Pericardium (tissue), 1 donor: ENCODE results near the genes PIGS and BLTP2.

DNA sequence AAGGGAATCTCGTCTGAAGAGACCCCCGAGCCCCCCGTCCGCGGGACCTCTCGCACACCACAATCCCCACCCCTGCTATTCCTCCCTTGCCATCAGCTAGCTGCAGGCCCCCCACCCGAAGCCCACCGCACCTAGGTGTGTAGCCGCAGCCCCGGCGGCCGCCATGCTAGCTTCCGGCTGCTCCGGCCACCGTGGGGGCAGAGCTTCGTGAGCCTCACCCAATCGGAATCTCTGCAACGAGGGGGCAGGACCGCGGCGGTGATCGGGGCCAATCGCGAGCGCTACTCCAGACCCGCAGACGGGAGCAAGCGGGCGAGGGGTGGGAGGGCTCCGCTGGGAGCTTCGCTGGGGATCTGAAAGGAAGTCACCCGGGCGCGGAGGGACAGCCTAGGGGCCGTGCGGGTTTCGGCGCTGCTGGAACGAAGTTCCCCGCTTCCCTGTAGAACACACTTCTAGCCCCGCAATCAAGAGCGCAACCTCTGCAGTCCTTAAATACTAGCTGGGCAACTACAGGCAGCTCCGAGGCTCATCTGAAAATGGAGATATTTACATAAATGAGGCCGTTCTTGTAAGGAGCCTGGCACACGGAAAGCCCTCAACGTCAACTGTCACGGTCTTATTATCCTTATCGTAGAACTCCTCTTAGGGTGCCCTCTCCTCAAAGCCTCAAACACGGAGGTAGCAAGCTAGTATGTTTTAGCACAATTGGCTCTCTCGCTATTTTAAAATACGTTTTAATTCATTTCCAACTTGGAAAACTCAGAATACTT, at the start of gene PIGS:
TSS of gene PIGS (minus strand) at position 193 of the 770 bp plus-strand sequence.
- RRBS = no CpG with 5 or more reads among the region's 51 CpGs

DNA sequence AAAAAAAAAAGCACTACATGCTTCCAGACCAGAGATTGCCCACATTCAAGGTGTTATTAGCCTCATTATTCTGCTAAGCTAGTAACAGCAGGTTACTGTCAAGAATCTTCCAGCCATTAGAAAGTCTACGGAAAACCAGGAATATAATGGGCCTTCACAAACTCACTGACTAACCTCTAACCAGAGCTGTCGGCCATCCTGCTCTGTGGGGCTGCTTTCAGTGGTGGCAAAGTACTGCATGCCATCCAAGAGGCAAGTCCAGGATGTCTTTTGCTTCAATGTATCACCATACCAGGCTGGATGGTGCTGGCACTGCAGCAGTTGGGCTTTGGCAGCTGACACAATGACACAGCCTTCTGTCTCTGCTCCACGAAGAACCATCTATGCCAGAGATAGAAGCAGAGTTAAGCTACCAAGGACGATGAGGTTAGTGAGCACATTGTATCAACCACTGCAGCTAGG, 9.6 kb upstream of the RSKR start:
- RRBS = no CpG with 5 or more reads among the region's 4 CpGs

DNA sequence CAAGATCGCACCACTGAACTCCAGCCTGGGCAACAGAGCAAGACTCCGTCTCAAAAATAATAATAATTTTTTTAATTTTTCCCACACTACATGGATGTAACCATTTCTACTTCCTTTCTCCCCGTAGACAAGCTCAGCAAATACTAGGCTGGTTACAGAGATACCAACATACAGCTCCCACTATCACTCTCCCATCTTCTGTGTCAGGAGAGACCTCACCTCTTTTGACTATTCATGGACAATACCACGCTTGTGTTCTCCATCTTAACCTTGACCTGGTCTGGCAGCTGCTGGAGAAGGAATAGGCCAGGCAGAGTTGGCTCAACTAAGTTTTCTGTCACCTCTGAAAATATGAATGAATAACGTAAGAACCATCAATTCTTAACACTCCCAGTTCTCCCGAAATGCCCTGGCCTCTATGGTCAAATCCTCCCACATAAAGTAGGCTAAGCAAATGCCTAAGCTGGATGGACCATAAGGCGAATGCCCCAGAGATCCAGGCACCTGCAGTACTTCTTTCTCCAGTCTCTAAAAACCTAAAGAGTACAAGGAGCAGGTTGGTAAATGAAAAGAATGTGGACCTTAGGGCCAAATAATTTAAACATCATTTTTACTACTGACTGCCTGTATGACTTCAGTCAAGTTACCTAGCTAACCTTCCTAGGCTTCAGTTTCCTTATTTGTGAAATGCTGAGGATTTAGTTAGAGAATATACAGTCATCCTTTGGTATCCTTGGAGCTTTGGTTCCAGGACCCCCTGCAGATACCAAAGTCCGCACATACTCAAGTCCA, 4.4 kb downstream of the BLTP2 start:
- RRBS = no CpG with 5 or more reads among the region's 8 CpGs

GRCh38 chr17:28644967-28645252, at the start of gene BLTP2:
Gene BLTP2 (minus strand): TSS chr17:28645158.
- RRBS = 3% methylated on average over 6 of the region's 38 CpGs

- RRBS = 2% methylated on average over 16 of the region's 37 CpGs
These were observed 383 bp upstream of the BLTP2 start for GRCh38 chr17:28645253-28645828.

- RRBS = 78% methylated on average over 8 of the region's 25 CpGs
These were observed 7.5 kb downstream of the PROCA1 start for GRCh38 chr17:28703796-28704946.

- RRBS = no CpG with 5 or more reads among the region's 5 CpGs
These were observed 6.3 kb downstream of the PROCA1 start for GRCh38 chr17:28705314-28705780.

DNA sequence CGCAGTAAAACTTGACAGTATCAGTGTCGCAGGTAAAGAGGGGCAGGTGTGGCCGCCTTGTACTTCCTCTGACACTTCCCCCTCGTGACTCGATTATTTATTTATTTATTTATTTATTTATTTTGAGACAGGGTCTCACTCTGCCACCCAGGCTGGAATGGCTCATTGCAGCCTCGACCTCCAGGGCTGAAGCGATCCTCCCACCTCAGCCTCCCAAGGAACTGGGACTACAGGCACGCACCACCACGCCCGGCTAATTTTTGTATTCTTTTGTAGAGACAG, 911 bp upstream of the RPL23A start:
- RRBS = no CpG with 5 or more reads among the region's 10 CpGs

GRCh38 chr17:28720472-28721109, 806 bp downstream of the RPL23A start:
- RRBS = no CpG with 5 or more reads among the region's 25 CpGs

GRCh38 chr17:28722695-28723955, 2.9 kb downstream of the TLCD1 start:
- RRBS = no CpG with 5 or more reads among the region's 11 CpGs

DNA sequence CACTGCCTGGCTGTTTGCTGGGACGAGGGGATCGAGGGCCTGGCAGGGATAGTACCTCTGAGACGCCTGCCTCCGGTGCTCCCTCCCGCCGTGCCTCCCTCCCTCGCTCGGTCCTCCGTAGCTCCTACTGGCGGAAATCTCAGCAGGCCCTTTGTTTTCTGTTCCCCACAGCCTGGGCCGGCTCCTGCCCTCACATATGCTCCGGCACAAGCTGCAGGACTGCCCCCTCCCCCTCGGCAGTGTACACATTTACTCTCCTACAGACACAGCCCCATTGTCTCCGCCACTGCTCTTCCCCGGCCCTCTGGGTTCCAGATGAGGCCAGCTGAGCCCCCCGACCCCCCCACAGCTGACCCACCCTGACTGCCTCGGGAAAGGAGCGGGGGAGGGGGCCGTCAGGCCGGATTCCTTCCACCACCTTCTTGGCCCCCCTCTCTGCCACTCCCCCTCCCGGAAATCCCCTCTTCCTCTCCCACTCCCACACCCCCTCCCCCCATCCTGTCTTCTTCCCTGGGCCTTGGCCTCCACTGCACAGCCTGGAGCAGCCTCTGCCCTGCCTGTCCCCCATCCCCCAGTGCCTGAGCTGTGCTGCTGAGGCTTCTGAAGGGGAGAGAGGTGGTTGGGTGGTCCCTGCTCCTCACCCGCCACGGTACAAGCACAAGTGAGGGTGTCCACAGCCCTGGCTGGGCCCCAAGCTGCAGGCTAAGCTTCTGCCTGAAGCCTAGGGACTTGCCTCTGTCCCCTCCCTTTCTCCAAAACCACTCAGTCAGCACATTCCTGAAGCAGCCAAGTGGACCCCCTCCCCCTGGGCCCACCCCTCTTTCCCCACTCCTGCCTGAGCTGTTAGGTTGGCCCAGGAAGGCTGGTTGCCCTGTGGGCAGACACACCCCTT, 1.6 kb downstream of the TRAF4 start:
- RRBS = 2% methylated on average over 9 of the region's 23 CpGs

DNA sequence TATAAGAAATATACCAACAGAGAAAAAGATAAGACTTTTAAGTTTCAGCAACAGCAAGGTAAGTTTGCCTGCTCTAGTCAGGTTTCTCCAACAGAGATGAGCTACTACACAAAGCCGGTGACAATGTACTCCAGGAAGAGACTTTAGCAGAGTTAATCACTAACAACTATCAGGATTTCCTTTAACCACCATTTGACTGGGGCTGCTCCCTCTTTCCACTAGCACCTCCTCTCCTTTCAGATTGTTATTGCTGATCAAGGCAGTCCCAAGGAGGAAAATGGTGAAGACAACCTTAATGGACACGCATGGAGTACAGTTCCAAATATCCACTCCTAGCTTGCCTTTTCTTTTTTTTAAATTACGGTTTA, 31.0 kb downstream of the FAM222B start:
- RRBS = no CpG with 5 or more reads among the region's 3 CpGs

DNA sequence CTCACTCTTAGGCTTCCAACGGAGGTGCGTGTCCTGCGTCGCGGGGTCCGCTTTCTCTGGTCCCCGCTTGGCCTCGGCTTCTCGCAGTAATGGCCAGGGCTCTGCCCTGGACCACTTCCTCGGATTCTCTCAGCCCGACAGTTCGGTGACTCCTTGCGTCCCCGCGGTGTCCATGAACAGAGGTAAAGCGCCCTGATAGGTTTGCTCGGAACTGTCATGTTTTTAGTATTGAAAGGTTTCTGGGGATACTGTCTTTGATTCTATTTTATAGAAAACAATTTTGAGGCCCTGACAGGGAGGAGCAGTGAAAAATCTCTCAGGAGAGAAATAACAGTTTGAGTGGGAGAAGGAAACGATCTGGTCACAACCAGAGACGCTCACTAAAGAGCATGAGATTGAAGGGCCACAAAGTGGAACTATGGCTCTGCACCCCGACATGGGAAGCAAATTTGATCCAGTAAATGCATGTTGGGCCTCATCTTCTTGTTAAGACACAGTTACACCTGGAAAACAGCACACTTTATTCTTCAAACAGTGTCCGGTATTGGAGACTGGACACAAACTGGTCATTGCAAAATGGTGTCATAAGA, 415 bp downstream of the ERAL1 start:
- RRBS = no CpG with 5 or more reads among the region's 21 CpGs

DNA sequence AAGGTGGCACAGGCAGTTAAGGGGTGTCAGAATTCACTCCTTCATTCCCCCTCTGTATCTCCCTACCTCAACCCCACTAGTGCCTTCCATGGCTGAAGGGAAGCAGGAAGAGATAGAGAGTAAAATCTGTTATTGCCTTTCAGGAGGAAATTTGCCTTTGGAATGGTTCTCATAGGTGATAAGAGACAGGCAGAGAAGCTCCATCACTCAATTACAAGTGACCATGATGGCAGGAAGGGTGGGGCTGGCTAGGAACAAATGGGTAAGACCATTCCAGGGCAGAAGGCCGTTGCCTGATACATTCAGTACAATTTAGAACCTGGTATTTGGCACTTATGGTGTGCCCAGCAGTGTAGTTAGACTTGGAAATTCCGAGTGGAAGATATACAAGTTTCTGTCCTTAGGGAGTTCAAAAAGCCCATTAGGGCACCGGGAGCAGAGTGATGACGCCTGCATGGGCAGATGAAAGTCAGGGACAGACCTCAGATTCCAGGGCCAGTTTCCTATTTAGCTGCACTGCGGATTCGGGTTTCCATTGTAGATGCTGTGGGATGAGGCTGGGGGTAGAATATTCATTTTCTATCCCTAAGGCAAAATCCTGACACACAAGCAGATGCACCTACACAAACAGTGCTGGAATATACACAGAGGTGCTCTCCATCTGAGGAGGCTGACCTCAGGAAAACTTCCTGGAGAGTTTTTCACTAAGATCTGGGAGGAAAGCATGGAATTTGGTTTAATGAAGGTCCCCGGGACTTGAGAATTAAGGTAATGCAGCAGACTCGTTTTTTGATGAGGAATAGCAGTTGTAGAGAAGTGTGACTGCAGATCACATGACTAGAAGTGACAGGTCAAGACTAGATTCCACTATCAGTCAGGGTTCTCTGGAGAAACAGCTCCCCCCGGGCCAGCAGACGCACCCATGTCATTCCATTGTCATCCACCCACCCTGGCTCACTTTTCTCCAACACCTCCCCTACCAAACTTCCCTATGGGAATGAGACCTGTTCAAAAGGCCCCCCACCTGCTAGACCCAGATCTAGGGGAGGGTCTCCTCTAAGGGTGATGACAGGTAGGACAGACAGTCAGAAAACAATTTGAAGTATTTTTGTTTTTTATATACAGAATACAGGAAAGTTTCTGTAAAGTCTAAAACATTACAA, 1.7 kb upstream of the DHRS13 start:
- RRBS = no CpG with 5 or more reads among the region's 10 CpGs

DNA sequence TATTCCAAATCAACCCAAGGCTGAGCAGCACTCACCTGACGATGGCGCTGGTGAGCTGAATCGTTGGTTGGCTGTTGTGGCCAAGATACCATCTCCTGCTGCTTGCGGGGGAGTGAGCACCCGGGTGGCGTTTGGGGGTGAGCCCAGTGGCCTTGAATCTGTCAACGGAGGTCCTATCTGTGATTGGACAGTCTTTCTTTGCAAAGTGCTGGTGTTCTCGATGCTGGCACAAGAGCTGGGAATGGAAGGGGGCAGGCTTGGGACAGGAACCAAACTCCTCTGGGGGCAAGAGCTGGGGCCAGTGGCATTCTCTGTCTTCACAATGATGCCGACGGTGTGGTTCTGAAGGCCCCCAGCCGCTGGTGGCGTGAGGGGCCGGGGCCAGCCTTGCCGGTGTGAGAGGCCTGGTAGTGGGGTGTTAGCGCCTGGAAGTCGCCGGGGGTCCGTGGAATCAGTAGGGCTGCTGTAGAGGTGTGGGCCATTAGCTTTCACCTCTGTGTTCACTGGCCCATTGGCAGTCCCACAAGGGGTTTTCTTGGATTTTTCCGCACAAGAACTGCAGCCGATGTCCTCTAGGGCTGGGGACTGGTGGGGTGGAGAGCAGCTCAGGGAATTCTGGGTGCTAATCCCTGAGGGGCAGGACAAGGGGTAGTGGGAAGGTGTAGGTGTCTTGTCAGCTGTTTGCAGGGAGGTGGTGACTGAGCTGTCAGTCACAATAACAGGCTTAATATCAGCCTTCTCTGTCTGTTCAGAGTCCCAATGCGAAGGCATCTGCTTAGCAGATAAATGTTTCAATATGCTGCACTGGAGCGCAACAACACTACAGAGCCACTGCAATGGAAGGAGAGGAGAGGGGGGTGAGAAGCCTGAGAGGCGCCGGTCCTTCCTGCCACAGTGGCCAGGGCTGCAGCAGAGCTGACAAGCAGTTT, 9.8 kb upstream of the DHRS13 start:
- RRBS = 86% methylated on average over 4 of the region's 24 CpGs

DNA sequence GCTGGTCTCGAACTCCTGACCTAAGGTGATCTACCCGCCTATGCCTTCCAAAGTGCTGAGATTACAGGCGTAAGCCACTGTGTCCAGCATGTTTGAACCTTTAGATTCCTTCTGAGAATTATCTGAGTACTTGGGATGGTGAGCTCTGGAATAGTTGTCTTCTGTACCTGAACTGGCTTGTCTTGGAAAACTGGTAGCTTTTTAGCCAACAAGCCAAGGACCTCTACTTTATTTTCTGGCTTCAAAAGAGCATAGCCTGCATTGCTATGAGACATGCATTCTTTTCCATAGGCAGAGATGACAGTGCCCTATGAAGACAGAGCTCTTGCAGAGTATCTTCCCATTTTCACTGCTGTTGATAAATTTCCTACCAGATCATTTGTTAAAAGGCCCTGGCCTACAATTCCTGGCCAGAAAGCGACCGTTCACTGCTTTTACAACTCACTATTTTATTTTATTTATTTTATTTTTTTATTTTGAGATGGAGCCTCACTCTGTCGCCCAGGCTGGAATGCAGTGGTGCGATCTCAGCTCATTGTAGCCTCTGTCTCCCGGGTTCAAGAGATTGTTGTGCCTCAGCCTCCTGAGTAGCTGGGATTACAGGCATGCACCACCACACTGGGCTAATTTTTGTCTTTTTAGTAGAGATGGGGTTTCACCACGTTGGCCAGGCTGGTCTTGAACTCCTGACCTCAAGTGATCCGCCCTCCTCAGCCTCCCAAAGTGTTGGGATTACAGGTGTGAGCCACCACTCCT, 16.3 kb downstream of the PHF12 start:
- RRBS = no CpG with 5 or more reads among the region's 10 CpGs

GRCh38 chr17:28949858-28950901, 1.1 kb downstream of the PHF12 start:
- RRBS = 2% methylated on average over 22 of the region's 64 CpGs

GRCh38 chr17:29054216-29054875, 11.4 kb downstream of the PIPOX start:
- RRBS = no CpG with 5 or more reads among the region's 11 CpGs

DNA sequence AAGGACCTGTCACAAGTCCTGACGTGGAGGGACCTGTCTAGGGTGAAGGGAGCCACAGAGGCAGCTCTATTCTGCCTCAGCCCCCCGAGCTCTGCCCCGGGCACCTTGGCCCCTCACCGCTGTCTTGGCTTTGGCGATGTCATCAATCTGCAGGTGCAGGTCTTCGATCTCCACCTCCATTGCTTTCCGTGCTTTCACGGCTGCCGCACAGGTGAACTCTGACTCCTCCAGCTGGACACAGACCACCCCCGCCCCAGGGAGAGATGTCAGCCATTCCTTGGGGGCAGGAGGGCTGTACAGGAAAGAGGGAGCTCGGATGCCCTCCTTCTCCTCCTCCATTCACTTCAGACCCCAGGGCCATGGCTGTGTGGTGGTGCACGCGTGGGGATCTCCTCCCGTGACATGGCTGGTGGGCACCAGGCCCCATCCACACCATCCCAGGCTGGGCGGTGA, 49.3 kb downstream of the PIPOX start:
- RRBS = no CpG with 5 or more reads among the region's 15 CpGs

GRCh38 chr17:29092679-29093127, 49.8 kb downstream of the PIPOX start:
- RRBS = no CpG with 5 or more reads among the region's 11 CpGs